ENCODE measurements around the gene TDRD12.

- PRO-cap, 2 experiments: no peak in any of the 2 experiments
Observed at GRCh38 chr19:30669341-30670370, 297.5 kb downstream of the ZNF536 start.

DNA sequence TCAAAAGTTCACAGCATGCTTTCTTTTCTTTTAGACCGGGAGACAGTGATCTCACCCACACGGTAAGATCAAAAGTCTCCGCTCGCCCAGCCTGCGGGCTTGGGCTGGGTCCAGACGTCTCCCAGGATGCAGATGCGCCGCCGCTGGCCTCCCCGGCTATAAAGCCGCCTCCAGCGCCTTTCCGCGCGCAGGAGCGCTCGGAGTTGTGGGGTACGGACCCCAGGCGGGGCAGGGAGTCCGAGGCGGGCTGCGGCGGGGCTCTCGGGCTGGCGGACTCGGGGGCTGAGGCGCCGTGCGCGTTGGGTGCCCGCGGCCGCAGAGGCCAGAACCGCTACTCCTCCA, 2.0 kb upstream of the TSHZ3 start:
- PRO-cap, 2 experiments: peak in 2 of 2 experiments; most common plus-strand start position 188 of the sequence (in 1); most common minus-strand start position 47 of the sequence (in 1)

DNA sequence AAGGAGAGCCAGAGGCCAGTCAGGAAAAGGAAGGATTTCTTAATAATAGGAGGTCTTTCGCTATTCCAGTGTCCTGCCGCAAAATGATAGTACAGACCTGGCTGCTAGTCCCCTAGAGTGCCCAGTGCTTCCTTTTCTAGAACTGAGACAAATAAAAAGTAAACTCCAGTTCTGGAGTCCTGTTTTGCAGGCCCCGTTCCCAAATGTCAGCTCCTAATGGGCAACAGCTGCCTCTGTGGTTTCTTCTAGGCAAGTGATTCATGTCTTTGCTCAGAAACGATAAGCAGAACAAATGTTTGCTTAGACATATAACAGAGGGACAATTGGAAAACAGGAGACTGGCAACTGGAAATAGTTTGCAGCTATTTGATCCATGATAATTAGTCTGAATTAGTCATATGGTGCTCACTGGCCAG, 29.0 kb upstream of the TSHZ3 start:
- PRO-cap, 2 experiments: no peak in any of the 2 experiments

DNA sequence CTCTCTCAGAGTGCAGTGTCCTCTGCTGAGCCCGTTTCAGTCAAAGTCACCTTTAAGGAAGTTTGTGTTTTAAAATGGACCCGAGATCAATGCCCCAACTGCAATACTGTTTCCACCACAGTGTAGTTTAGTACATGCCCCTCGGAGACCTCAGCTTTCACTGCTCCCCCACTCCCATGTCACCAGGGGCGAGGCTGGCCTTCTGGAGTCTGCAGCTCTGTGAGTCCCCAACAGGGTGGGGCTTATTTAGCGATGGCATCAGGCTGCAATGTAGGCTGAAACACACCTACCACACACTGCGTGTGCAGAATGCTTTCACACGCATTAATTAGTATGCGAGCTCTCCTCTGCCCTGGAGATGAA, 248.5 kb upstream of the TSHZ3 start:
- PRO-cap, 2 experiments: no peak in any of the 2 experiments

DNA sequence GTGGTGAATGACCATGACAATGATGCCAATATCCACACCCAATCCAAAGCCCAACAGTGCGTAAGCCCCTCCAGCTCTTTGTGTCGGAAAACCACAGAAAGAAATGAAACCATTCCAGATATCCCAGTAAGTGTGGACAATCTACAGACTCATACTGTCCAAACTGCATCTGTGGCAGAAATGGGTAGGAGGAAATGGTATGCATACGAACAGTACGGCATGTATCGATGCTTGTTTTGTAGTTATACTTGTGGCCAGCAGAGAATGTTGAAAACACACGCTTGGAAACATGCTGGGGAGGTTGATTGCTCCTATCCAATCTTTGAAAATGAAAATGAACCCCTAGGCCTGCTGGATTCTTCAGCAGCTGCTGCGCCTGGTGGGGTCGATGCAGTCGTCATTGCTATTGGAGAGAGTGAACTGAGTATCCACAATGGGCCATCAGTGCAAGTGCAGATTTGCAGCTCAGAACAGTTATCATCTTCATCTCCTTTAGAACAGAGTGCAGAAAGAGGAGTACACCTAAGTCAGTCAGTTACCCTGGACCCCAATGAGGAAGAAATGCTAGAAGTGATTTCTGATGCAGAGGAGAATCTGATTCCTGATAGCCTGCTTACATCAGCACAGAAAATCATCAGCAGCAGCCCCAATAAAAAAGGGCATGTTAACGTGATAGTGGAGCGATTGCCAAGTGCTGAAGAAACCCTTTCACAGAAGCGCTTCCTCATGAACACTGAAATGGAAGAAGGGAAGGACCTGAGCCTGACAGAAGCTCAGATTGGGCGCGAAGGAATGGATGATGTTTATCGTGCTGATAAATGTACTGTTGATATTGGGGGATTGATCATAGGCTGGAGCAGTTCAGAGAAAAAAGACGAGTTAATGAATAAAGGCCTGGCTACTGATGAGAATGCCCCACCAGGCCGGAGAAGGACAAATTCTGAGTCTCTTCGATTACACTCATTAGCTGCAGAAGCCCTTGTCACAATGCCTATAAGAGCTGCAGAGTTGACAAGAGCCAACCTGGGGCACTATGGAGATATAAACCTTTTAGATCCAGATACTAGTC, 8.3 kb downstream of the ZNF507 start:
- PRO-cap, 2 experiments: no peak in any of the 2 experiments

DNA sequence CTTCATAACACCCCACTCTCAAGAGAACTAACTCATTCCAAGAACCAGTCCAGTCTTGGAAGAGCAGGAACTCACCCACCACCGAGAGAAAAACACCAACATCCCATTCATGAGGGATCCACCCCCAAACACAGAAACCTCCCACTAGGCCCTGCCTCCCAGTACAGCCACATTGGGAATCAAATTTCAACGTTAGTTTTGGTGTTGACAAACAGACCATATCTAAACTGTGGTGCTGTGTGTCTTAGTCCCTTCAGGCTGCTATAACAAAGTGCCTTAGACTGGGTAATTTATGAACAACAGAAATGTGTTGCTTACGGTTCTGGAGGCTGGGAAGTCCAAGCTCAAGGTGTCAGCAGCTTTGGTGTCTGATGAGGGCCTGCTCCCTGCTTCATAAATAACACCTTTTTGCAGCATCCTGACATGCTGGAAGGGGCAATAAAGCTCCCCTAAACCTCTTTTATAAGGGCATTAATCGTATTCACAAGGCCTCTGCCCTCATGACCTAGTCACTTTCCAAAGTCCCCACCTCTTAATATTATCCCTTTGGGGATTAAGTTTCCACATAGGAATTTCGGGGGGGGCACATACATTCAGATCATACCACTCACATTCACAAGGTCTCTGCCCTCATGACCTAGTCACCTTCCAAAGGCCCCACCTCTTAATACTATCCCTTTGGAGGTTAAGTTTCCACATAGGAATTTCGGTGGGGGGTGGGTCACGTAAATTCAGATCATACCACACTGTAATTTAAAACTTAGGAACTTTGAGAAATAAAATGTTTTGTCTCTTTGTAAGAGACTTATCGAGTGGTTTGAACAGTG, 27.4 kb downstream of the ZNF507 start:
- PRO-cap, 2 experiments: no peak in any of the 2 experiments

DNA sequence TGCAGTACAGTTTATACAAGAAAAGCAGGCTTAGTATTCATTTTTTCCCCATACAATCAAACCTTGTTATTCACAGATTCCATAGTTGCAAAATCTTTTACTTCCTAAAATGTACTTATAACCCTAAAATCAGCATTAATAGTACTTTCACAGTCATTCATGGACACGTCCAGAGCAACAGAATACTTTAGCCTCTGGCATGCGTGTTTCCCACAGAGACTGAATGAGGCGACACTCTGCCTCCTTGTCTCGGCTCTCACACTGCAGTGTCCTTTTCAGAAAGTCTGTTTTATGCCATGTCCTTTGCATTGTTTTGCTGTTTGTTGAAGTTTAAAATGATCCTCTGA, 28.4 kb downstream of the DPY19L3 start:
- PRO-cap, 2 experiments: no peak in any of the 2 experiments

DNA sequence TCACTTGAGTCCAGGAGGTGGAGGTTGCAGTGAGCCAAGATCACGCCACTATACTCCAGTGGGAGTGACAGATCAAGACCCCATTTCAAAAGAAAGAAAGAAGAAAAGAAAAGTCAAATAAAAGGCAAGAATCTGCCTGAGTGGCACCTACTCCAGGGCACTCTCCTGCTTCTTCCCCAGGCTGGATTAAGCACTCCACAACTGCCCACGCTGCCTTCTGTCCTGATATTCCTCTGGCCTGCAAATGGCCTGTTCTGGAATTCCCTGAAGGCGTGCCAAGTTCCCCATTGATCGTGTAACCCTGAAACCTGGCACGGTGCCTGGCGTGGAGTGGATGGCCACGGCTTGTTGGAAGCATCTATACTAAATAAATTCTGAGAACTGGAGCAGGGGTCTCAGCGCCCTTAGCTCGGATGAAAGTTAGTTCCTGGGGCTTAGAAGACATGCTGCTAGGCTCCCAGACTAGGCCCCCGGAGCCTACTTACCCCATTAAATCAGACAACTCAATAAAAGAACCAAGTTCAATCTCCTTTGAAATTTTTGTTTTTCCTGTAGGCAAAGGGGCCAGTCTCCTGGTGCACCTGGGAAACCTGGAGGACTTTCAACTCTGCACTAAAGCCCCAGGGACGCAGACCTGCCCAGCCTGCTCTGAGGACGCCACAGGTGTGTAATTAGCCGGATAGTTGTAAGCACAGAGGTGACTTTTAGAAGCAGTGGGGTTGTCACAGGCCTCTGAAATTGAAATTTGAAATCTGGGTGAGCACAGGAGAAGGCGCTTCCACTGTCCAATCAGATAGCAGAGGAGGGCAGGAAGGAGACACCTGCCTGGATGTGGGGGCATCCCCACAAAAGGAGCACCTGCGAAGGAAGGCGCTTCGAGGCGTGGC, 21.9 kb downstream of the ANKRD27 start:
- PRO-cap, 2 experiments: peak in 1 of 2 experiments; most common minus-strand start position 174 of the sequence (in 1)

GRCh38 chr19:32719146-32719964, at the start of gene TDRD12:
Gene TDRD12 (plus strand): TSS chr19:32719767.
- PRO-cap, 2 experiments: no peak in any of the 2 experiments

- PRO-cap, 2 experiments: no peak in any of the 2 experiments
Observed at GRCh38 chr19:32787284-32787952, 67.9 kb downstream of the TDRD12 start.

- PRO-cap, 2 experiments: no peak in any of the 2 experiments
Observed at GRCh38 chr19:33048752-33049767, 15.6 kb downstream of the RHPN2 start.

DNA sequence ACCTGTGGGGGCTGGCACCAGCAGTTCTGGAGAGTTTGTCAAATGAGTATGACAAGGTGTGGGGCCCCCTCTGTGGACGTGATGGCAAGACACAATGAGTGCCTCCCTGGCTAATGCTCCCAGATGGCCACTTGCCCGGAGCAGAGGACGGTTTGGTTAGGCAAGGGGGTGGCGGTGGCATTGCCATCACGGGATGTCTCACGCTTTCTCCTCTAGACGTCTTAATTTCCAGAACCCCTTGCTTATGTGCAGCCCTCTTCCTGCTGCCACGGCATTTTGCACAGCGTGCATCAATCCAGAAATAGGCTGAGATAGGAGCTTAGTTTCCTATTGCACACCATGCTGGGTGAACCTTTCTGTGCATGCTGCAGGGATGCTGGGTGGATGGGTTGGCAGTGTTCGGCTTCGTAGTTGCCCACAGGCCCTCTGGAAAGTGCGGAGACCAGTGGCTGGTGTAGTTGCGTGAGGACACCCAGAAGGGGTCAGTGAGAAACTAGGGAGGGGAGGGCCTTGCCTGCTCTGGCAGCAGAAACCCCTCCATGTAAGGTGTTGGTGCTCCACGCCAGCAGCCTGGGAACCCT, 18.1 kb upstream of the LRP3 start:
- PRO-cap, 2 experiments: no peak in any of the 2 experiments

GRCh38 chr19:33301294-33301935, 919 bp downstream of the CEBPA start:
- PRO-cap, 2 experiments: no peak in any of the 2 experiments

DNA sequence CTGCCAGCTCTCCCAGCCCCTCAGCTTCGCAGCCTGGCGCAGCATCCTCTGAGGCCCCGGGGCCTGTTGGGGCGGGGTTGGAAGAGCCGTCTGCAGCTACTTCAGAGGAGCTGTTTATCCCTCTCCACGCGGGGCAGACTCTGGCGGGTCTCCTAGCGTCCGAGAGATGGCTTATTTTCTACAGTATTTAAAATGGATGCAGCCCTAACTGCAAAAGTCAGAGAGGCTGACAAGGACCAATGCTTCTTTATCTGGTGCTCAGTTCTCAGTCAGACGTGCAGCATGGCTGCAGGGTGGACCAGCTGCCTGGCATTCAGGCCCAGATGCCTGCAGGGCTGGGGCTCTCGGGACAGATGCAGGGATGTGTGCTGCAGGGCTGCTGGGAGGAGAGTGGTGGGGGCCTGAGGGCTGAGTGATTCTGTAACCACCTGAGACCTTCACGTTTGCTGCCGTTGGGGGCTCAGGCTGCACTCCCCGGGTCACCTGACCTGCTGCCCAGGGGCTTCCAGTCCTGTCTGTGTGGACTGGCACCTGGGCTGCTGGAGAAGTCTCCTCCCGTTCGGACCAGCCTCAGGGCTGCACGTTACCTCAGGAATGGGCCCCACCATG, 16.6 kb downstream of the KCTD15 start:
- PRO-cap, 2 experiments: no peak in any of the 2 experiments

DNA sequence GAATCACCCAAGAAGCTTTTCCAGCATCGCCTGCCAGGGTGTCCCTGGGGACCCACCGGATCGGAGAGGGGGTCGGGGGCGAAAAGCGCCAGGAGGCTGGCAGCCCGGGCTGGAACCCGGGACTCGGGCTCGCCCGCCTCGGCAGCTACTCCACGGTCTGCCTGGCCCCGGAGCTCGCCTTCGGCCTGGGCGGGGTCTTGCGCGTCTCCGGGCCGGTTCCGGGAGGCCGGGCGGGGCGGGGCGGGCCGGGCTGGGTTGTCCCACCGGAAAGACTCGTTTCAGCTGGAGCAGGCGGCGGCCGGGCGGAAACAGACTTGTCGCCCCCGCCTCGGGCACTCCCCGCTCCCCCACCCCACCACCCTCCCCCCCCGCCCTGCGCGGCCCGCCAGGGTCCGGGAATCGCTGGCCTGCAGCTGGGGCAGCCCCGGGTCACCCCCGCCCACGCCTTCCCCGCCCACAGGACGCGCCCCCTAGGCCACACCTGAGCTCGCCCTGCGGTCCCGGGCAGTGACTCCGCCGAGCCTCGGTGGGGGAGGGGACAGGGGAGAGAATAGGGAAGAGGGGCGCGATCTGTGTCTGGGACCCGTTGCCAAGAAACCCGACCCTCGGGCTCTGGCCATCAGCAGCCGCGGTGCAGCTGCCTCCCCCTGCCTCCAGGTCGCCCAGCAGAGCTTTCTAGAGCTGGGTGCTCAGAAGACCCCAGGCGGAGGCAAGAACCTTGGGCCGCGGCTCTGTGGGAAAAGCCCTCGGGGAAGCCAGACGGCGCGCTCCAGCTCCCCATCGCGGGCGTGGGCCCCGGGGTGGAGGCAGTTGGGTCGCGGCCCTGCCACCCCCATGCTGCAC, 109.4 kb downstream of the KCTD15 start:
- PRO-cap, 2 experiments: peak in 2 of 2 experiments; most common plus-strand start position 281 of the sequence (in 1); most common minus-strand start position 147 of the sequence (in 2)

DNA sequence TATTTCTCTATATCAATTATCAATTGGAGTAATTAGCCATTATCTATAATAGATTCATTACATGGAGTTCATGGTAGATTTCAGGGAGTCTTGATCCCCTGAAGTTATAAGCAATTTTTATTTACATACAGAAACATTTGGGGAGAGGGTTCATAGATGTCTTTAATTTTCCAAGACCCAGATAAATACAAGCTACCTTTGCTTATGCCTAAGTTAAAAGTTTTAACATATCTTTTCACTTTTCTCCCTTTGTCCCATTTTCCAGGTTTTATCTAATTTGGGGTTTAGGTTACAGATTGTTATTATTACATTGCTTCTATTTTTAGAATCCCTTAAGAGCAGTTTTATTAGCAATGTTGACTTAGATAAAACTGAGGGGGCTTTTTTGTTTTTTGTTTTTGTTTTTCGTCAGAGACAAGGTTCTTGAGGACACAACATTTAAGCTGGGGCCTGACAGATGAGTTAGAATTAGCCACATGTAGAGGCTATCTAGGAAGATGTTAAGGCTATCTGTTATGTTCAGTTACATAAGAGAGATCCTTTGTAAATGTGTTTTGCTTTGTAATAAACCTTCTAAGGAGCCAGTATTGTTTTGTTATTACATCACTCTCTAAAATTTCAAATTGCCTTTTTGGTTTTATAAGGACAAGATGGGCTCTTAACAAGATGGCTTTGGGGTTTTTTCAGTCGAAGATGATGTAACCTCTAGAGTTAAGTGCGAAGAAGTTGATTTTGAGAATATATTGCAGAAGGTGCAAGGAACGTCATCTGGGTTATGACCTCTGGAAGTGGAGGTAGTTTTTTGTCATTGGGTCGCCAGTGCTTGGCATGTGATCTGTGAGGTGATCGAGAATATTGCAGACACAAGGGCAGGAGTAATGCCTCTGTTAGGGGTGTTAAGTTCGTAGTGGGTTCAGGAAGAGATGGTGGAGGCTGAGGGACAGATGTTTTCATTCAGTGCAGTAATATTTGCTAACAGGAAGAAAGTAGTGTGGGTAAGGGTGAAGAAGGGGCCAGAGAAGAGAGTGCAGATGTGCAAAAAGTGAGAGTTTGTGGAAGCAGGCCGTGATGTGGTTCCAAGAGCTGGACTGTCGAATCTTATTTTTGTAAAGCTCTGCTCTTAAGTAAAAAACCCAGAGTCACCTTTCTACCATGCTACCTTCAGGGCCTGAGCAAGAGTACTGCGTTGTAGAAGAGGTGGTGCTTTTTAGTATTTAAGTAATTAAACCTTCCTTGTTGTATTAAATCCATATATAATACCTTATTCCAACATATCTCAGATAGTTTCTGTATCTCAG, 12.6 kb downstream of the LSM14A start:
- PRO-cap, 2 experiments: no peak in any of the 2 experiments

DNA sequence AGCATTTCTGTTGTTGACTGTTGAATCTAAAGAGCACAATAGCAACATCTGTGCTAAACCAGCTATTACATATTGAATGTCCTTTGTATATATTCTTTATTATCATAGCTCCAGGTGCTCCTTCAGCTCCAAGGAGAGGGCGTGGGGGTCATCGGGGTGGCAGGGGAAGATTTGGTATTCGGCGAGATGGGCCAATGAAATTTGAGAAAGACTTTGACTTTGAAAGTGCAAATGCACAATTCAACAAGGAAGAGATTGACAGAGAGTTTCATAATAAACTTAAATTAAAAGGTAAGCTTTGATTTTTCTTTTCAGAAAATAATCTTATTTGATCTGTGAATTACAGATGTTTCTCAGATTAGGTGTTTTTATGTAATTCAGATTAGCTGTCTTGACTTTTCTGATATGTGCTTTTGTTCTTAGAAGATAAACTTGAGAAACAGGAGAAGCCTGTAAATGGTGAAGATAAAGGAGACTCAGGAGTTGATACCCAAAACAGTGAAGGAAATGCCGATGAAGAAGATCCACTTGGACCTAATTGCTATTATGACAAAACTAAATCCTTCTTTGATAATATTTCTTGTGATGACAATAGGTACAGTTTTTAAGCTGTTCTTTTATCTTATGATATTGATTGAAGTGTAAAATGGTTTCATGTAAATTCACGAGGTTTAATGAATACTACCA, 34.9 kb upstream of the GARRE1 start:
- PRO-cap, 2 experiments: no peak in any of the 2 experiments

DNA sequence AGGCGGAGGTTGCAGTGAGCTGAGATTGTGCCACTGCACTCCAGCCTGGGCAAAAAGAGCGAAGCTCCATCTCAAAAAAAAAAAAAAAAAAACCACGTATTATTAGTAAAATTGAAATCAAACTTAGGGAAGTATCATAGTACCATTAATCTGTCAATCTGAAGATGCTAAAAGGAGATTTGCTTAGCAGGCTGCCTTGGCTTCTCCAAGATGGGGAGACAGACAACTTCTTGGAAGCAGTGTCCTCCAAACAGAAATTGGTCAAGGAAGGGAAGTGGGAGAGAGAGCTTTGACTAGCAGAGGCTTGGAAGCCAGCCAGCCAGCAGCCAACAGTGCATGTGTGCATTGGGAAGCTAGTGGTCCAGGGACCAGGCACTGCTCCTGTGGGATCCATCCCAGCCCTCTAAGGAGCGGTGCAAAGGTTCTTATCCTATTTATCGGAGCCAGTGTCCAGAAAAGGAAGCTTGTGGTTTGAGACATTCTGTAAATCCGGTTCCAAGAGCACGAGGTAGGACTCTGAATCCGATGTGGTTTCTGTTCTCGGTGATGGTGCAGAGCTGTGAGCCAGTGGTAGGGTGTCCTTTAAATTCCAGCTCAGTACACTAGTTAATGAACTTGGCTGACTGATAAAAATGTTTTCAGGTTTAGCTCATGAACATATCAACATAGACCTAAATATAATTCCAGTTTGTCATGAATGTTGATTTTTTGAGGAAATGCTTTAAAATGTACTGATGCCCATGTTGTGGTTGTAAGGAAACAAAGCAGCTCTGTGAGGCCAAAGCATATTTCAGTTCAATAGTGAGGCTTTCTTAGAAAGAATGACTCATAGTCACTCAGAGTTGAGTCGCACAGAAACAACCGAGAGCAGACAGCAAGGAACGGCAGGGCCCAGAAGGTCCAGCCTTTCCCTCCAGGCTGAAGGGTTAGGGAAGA, 21.7 kb upstream of the GARRE1 start:
- PRO-cap, 2 experiments: peak in 1 of 2 experiments; most common plus-strand start position 870 of the sequence (in 1)

DNA sequence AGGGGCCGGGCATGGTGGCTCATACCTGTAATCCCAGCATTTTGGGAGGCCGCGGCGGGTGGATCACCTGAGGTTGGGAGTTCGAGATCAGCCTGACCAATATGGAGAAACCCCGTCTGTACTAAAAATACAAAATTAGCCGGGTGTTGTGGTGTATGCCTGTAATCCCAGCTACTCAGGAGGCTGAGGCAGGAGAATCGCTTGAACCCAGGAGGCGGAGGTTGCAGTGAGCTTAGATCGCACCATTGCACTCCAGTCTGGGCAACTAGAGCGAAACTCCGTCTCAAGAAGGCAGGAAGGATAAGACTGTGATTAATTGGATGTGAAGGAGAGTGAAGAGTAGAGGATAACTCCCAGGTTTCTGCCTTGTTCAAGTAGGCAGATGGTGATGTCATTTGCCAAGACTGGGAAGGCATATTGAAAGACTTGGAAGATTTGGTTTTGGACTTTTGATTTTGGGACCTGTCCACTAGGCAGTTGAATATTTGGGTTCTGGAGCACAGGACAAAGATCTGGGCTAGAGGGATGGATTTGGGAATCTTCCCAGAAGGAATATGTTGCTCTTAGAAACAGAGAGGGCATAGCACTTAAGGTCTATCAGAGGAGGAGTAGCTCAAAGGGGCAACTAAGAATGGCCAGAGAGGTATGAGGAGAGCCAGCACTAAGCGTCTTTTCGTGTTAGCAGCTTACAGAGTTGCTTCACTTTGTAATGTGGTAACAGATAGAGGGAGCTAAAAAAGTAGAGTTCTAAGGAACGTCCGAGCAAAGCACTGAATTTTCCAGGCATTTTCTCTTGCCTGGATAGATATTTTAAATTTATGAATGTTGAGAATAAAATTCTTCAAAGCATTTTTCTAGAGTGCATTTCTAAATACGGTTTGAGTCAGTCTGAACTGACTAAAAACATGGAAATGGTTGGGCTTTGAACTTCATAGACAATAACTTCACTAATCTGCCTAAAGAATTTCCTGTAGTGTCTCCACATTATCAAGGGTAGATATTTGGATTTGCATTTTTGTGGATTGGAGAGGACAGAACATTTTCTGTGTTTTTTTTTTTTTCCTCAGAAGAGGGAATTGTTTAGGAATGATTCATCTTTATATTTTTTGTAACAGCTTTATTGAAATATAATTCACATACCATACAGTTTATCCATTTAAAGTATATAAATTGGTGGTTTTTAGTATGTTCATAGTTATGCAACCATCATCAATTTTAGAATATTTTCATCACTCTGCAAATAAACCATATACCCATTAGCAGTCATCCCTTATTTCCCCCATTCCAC, 20.2 kb downstream of the GARRE1 start:
- PRO-cap, 2 experiments: peak in 1 of 2 experiments; most common plus-strand start position 1,012 of the sequence (in 1); most common minus-strand start position 895 of the sequence (in 1)

GRCh38 chr19:34392861-34393540, 11.2 kb upstream of the PDCD2L start:
- PRO-cap, 2 experiments: no peak in any of the 2 experiments